Airway epithelial cell (primary cell): Measurements from ENCODE around the genes MT1A, MT1B and HERPUD1.

GRCh38 chr16:54651822-54652156 lies 278.9 kb upstream of the IRX5 start:
- RAMPAGE, long total RNA = no peak

DNA sequence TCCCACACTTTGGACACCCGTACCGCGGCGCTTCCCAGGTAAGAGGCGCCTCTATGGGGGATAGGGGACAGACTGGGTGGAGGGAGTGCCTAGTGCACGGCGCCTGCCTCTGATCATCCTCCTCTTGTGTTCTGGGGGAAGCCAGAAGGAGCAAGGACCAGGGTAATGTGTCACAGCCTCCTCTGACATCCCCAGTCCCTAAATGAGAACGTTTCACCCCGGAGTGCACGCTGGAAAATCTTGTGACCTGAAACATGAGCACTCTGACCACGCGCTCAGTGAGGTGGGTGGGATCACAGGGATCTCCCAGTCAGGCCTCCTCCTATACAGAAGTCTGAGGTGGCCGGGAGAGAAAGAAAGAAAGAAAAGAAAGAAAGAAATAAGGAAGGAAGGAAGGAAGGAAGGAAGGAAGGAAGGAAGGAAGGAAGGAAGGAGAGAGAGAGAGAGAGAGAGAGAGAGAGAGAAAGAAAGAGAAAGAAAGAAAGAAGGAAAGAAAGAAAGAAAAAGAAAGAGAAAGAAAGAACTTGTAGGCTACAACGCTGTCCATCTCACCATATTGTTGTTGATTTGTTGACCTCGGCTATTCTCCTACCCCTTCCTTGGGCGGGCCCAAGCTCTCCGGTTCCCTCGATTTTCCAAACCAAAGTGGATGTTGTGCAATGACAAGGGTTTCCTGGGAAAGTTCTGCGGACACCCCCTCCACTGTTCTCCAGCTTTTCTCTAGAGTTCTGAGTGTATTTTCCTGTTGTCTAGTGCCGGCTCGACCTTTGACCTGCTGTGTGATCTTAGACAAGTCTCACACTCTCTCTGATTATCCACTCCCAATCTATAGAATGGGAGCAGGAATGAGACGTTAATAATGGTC lies 1.3 kb downstream of the IRX6 start:
- RAMPAGE, long total RNA = no peak

DNA sequence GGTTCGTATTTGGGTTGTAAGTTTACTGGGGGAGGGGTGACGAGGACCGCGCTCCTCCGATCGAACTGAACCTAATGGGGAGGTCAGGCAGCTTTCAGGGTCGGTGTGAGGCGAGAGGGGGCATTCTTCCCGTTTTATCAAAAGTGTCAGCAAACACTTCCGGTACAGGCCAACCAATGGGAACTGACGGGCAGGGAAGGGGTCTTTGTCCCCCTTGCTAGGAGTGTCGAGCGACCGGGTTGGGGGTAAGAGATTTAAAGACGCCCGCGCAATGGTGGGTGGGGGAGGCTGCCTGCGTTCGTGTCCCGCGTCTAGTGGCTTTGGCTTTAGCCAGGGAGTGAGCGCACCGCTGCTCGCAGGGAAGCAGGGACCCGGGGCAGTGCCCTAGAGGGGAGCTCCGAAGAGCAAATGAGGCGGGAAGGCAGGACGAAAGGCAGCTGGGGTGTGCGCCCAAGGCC lies 7.1 kb downstream of the IRX6 start:
- RAMPAGE, long total RNA = no peak

GRCh38 chr16:55372999-55373624 lies 49.1 kb downstream of the IRX6 start:
- RAMPAGE, long total RNA = no peak

DNA sequence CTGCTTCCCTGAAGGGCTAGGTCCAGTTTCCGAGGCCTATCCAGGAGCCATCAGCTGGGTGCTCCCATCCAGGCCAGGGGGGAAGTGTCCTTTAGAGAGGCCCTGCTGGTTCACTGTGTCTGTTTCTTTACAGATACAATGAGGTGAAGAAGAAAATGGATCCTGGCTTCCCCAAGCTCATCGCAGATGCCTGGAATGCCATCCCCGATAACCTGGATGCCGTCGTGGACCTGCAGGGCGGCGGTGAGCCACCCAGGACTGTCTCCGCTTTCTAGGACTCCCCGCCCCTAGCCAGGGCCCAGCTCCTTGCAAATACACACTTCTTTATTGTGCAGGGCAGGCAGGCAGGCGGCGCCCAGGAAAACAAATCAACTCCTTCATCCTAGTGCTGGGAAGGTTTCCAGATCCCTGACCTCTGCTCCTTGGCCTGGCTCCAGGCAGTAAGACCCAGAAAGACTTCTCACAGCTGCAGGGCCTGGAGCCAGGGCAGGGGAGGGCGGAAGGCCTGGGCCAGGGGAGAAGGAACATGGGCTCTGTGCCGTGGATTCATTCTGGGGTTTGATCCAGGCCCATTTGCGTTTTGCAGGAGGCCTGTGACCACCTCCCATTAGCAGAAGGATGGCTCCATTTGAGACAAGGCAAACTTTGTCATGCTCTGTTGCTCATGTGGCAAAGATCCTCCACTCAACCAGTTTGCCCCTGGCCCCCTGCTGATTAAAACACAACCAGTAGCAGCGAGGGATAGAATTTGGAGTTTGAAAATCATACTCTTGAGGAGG lies 6.0 kb upstream of the LPCAT2 start:
- RAMPAGE, long total RNA = no peak

GRCh38 chr16:55773879-55774491 lies 58.9 kb downstream of the CES1 start:
- RAMPAGE, long total RNA = no peak

DNA sequence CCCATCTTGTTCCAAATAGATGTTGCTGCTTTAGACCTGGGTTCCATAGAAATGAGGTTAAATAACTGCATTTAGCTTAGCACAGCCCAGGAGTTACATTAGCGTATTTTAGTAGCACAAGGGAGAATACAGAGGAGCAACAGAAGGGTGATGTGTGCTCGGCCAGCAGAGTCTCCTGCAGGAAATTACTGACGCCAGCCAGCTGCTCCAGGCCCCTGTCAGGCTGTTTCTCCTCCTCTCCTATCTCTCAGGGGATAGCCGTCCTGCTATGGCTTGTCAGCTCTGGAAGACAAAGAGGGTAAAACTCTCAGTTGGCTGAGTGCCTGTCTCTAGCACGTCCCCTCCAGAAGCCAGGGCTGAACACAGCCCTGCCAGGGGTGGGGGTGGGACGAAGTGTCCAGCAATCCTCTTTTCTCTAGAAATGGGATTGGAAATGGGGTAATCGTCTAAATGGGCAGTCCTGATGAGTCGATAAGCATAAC lies 89.2 kb upstream of the GNAO1 start:
- RAMPAGE, long total RNA = no peak

DNA sequence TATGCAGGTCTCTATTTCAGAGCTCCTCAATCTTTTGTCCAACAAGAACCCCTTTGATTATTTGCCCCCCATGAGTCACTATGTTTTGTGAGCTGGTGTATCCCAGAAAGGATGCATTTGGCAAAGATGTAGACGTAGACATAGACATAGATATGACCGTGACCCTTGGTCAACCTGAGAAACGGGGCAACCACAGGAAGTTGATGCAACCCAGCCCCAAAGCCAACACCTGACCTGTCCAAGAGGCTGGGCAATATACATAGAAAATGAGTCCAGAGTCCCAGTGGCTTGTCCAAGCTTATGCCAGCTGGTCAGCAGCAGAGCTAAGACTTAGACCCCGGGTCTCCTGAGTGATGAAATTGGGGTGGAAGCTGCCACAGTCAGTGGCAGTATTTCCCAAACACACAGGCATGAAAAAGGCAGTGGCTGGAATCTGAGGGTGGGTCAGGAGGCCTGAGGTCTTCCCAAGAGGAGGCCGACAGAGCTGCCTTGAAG lies 72.3 kb downstream of the GNAO1 start:
- RAMPAGE, long total RNA = no peak

- RAMPAGE, long total RNA = no peak
Observed at GRCh38 chr16:56278978-56279792, 87.9 kb downstream of the GNAO1 start.

DNA sequence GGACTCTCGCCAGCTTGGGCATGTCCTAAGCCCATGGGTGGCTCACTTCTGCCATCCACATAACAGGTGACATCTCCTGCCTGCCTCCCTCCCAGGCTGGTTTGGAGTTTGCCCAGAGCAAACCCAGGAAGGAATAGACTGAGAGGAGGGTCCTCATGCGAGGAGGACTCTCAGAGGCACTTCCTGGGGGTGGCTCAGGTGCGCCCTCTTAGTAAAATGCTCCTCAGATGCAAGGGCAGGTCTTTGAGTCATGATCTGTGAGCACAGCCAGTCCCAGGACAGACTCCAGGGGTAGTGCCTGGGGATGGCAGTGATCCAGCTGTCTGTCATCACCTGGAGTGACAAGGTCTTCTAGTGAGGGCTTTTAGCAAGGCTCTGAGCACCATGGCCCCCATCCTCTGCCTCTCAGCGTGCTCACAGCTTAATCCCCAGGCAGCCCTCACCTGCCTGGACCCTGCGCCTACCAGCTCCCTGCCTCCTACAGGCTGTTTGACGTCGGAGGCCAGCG lies 89.0 kb downstream of the AMFR start:
- RAMPAGE, long total RNA = no peak

DNA sequence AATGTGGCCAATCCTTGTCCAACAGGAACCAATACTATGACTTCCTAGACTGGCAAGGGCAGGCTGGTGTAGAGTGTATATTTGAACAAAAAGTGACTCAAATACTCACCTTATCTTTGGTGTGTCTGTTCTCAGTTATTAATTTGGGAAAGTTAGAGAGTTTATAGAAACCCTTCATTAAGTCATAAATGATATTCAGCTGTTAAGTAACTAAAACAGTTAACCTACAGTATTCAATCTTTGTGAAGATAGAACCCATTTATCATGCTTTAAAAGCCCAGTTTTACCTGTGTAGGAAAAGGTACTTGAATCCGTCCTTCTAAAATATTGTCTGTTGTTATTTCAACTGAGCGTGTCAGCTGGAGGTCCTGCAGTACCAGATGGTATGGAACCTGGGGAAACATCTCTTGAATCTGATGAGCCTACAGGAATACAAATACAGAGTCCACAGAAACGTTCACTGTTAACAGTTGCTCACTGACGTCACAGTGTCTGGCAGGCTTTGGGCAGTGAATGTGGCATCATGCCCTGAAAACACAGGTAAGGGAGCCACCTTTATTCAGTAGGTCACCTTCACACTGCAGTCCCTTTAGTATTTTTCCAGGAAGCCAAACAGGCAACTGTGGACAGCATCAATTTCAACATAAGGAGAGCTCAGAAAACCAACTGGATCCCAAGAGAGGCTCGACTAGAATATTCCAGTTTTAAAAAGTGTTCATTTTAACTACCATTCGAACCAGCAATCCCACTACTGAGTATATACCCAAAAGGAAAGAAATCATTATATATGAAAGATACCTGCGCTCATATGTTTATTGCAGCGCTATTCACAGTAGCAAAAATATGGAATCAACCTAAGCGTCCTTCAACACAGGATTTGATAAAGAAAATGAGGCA lies 56.2 kb downstream of the AMFR start:
- RAMPAGE, long total RNA = no peak

- RAMPAGE, long total RNA = no peak
Observed at GRCh38 chr16:56389003-56389462, 36.3 kb downstream of the AMFR start.

DNA sequence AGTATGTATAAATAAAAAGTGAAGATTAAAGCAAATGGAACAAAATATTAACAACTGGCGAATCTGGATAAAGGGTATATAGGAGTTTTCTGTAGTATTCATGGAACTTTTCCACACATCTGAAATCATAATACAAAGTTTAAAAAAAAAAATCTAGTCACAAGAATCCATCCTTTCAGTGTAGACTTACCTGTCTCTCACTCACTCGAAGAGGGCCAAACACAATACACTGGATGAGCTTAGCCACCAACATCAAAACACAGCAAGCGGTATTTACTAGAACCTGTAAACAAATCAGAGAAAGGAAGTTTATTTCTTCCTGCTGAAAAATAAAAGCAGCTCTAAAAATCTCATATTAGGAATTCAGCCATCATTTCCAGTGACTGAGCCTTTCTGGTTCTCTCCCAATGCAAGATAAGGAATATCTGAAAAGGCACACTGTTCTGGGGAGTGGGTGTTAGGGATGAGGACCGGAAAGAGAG lies 11.2 kb downstream of the AMFR start:
- RAMPAGE, long total RNA = no peak

DNA sequence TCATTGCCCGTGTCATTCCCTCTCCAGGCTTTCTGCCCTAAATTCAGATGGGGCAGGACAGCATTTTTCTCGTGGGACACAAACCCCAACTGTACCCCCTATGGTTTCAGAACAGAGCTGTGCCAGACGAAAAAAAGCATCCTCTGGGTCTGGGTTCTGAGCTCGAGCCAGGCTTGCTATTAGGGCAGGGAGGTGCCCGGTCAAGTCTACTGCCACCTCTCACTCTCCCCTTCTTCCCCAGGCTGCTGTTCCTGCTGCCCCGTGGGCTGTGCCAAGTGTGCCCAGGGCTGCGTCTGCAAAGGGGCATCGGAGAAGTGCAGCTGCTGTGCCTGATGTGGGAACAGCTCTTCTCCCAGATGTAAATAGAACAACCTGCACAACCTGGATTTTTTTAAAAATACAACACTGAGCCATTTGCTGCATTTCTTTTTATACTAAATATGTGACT lies 1.1 kb downstream of the MT1E start:
- RAMPAGE, long total RNA = no peak

DNA sequence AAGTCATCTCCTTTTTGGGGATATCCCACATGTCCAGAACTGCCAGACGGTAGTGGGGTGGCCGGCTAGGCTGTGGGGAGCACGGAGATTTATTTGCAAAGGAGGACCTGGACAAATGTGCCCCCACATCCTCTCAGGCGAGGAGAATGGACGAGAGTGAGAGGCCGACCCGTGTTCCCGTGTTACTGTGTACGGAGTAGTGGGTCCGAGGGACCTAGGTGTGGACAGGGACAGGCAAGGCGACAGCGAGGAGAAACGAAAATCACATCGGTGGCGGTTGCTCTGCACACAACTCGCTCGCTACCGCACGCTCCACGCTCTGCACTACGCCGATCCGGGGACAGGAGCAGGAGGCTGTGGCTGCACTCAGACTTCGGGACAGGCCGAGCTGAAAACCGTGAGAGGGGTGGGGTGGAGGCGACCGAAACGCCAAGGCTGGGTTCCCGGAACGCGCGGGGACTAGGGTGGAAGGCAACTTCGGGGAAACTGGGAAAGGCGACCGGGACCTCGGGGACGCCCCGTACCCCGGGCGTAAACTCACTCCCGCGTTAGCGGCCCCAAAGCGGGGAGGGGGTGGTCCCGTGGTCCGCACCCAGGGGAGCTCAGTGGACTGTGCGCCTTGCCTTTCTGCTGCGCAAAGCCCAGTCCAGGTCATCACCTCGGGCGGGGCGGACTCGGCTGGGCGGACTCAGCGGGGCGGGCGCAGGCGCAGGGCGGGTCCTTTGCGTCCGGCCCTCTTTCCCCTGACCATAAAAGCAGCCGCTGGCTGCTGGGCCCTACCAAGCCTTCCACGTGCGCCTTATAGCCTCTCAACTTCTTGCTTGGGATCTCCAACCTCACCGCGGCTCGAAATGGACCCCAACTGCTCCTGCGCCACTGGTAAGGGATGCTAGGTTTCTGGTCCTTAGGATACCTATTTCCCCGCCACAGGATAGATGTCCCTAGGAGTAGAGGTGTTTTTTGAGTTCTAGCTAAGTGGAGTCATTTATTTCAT lies at the start of gene MT1A:
Gene MT1A (plus strand): TSS at position 779 of the 994 bp plus-strand sequence.
- RAMPAGE, long total RNA = no peak

- RAMPAGE, long total RNA = no peak
Observed at GRCh38 chr16:56651625-56651941, at the start of gene MT1B. Gene MT1B (plus strand): TSS chr16:56651886.

DNA sequence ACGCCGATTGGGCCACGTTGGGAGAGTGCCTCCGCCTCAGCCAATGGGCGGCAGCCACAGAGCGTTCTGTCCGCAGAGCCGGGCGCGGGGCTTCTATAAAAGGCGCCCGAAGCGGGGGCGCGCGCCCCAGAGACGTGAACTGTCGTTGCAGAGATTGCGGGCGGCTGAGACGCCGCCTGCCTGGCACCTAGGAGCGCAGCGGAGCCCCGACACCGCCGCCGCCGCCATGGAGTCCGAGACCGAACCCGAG lies at the start of gene HERPUD1:
Gene HERPUD1 (plus strand): TSS at position 124 of the 250 bp plus-strand sequence.
- RAMPAGE, long total RNA = no peak

- RAMPAGE, long total RNA = no peak
Observed at GRCh38 chr16:56964201-56965082, 2.7 kb downstream of the CETP start.

- RAMPAGE, long total RNA = no peak
Observed at GRCh38 chr16:56967822-56968201, 6.1 kb downstream of the CETP start.

GRCh38 chr16:56999258-56999748 lies 9.9 kb downstream of the NLRC5 start:
- RAMPAGE, long total RNA = no peak